Glomerular endothelial cell (primary cell): Measurements from ENCODE around the genes FAM166C and OST4.

GRCh38 chr2:26088961-26089409 is 55.1 kb downstream of the RAB10 start:
- RAMPAGE, long total RNA, result no peak

- RAMPAGE, long total RNA, result no peak
These were observed 64.5 kb downstream of the RAB10 start for GRCh38 chr2:26098323-26098778.

- RAMPAGE, long total RNA, result no peak
These were observed 1.2 kb upstream of the SELENOI start for GRCh38 chr2:26344612-26345255.

DNA sequence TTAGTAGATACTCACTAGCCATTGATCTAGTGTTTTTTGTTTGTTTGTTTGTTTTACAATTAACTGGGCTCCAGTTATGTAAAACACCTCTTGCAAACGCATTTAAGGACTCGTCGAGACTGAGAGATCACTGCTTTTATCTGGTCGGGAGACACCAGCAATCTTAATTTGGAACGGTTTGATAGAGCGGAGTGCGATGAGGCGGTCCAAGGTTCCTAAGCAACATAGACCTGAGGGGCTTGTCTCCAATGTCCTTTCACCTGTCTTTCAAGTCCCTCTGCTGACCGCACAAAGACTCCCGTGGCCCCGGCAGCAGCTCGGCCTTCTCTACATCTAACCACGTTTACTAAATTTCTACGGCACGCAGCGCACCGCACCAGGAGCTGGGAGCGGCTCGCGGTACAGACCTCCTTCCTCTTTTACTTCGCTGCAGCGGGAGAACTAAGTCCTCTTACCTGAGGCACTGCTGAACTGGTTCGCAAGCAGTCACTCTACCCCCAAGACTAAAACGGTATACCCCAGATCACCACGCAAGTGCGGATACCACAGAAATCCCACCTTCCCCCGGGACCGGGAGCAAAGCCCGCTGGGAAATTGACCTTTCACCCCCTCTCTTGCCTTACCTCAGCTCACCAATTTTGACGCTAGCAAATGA is 560 bp upstream of the SELENOI start:
- RAMPAGE, long total RNA, result no peak

DNA sequence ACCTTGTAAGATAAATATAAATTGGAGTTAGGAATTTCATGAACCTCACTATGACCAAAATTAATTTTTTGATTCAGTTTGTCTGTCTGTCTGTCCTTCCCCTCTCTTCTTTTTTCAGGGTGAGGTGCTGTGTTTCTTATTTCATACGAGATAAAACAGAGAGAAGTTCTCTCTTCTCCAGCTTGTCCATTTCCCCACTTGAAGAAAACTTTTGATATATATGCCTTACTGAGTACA is 11.9 kb upstream of the DRC1 start:
- RAMPAGE, long total RNA, result no peak

DNA sequence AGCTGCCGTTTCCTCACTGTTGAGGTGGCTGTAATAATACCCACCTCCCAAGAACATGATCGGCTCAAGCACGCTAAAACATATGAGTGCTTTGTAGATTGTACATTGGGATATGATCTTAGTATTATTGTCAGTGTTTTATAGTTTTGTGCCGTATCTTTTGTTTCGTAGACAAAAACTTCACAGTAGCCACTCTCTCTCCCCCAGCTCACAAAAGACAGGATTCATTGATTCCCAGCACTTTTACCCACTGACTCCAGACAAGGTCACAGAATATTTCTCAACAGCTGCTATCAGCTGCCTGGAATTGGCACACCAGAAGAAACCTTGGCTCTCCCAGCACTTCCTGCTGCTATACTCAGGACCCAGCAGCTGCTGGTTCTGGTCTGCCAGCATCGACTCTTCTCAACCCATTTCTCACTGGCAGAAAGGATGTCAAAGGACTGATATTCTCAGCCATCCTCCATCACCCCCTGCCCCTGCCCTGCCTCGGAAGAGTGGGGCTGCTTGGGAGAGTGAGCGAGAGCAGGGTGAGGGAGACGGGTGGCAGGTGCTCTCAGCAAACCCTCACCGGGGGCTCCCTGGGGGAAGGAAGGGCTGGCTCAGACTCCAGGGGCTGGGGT is 74.6 kb downstream of the OTOF start:
- RAMPAGE, long total RNA, result no peak

- RAMPAGE, long total RNA, result no peak
These were observed at the start of gene FAM166C for GRCh38 chr2:26562105-26562684. TSS of gene FAM166C (plus strand) at chr2:26562587.

GRCh38 chr2:26605212-26605750 is 35.9 kb downstream of the CIB4 start:
- RAMPAGE, long total RNA, result no peak

DNA sequence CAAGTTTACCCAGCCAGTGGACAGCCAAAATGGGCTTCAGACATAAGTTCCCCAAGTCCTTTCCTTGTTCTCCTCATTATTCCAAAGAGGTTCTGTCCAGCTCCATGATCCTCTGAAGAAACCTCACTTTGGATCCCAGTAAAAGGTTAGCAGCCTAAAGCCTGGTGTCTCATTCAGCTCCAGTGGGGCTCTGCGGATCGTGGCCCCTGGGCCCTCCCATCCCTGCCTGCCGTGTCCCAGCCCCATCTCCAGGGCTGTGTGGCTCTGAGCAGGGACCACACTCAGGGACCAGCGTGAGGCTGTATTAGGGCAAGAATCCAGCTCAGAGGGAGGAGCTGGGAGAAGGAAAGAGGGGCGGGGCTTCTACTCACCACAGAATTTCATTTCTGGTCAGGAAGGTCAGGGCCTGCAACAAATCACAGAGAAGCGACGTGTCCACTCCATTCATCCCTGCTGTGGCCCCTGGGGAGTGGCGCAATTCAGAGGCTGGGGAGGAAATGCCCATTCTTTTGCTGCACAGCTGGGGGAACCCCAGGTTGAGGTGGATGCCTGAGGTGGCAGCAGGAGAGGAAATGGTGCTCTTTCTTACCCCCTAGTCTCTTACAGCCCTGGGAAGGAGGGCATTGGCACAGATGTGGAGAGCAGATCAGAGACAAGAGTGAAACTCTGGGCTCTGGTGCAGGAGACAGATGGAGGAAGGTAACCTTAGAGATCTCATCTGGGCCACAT is 840 bp downstream of the CIB4 start:
- RAMPAGE, long total RNA, result no peak

GRCh38 chr2:26736447-26736865 is 27.6 kb upstream of the SLC35F6 start:
- RAMPAGE, long total RNA, result no peak

DNA sequence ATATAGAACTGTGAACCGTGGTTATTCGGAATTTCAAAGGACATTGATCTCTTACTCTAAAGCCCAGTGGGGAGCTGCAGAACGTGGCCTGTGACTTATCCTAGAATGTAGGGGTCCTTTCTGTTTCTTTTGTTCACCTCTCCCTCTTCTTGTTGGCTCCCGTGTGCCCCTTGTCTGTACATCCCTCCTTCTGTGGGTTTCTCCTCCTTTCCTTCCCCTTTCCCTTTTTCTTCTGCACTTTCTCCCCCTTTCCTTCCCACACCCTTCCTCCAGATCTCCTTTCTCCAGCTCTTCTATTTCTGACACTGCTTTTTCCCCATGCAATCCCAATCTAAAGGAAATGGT is 35.5 kb upstream of the MAPRE3 start:
- RAMPAGE, long total RNA, result no peak

DNA sequence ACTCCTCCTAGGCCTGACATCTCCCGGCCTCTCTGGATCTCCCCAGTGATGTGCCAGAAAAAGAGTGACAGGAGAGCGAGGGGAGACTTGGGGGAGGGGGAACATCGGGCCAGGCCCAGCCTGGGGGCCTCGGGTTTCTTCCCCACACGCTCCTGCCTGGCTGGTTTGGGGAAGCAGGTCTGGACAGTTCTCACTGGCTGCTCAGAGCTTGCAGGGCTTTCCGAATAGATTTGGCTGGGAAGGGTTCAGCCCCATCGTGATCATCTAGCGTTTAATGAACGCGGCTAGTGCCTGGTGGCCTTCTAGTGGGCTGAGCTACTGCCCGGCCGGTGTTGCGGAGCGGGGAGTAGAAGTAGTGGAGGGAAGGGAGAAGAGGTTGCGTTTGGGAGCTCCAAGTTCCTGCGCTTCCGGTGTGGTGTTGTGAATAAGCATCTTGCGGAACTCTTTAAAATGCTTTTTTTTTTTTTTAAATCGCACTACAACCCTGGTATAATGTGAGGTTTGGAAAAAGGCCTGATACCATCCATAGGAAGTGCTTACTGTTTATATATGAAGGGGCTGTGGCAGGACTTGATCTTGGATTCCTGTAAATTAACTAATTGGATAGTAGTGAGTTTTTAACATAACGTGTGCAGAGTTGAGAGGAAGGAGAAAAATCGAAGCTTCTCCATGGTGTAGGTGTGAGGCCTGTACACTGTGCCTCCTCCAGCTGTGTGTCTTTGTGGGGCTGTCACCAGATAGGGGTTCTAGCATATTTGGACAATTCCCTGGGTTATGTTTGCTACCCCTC is 924 bp downstream of the MAPRE3 start:
- RAMPAGE, long total RNA, result no peak

DNA sequence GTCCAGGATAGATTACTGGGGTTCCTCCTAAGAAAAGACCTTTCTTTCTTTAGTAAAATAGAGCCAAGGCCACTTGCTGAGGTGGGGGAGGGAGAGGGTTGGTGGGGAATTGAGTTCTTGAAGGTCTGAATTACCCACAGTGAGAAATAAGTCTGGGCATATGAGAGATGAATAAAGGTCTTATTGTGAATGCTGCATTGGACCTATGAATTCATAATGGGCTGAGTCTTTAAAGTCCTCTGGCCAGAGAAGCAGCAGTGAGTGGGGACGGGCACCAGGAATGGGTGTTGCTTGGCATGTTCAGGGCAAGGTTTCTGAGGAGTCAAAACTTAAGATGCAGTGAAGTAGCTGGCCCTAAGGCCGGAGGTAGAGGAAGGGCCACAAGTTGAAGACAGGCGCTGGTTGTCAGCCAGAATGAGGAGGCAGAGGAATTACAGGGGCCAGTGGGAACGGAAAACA is 10.6 kb downstream of the MAPRE3 start:
- RAMPAGE, long total RNA, result no peak

GRCh38 chr2:27041411-27042559 is 9.0 kb downstream of the TMEM214 start:
- RAMPAGE, long total RNA, result no peak

DNA sequence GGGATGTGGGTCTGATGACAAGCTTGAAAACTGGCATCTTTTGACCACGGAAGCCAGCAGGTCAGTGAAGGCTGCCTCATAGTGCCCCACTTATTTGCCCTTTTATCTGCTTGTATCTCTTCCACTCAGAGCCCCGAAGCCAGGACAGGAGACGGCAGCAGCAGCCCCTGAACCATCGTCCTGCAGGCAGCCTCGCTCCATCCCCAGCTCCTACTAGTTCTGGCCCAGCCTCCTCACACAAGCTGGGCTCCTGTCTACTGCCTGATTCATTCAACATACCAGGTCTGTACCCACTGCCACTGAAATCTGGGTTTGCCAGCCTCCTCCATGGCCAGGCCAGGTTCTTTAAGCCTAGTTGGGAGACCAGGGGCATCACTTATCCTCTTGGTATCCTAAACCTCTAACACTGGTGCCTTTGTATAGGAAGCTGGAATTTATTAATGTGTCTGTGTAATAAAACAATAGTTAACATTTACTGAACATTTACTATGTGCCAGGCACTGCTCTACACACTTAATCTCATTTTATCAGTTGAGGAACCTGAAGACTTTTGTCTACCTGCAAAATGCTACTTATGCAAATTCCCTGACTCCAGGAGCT is 4.0 kb downstream of the OST4 start:
- RAMPAGE, long total RNA, result no peak

- RAMPAGE, long total RNA, result no peak
These were observed 373 bp downstream of the OST4 start for GRCh38 chr2:27071015-27071546.

GRCh38 chr2:27071547-27071968 is at the start of gene OST4:
TSS of gene OST4 (minus strand) at chr2:27071654.
- RAMPAGE, long total RNA, result start-site peak on the minus strand at chr2:27071596-27071690, 32,334 and 11,940 reads in 2 replicates

DNA sequence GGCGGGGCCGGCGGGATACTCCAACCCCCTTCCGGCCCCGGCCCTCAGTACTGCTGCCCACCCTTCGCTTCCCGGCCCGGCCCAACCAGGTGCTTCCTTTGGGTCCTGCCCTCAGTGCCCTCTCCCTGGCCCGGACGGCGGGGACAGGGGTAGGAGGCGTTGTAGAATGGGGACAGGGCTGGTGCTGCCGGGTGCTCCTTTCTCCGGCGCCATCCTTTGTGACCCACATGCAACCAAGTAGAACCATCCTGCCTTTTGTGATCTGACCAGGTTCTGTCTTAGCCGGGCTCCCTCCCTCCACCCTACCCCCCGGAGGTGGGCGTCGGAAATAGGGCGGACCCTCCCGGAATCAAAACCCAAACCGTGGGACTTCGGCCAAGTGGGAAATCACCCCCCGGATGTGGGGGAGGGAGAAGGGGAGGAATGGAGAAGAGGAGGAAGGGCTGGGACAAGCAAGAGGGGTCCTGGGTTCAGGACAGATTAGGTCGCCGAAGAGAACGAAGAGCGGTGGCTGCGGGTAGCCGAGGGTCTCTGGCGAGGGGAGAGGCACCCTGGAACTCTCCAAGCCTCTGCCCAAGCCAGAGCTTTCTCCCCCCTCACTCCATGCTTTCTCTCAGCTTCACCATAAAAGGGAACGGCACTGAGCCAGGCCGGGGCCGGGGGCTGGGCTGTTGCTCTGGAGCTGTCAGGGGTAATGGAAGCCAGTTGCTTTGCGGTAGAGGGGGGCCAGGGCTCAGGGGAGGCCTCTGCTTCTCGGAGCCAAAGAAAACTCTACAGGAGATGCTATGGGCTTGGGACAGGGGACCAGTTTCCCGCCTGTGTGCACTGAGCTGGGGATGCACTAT is 737 bp upstream of the OST4 start:
- RAMPAGE, long total RNA, result no peak

DNA sequence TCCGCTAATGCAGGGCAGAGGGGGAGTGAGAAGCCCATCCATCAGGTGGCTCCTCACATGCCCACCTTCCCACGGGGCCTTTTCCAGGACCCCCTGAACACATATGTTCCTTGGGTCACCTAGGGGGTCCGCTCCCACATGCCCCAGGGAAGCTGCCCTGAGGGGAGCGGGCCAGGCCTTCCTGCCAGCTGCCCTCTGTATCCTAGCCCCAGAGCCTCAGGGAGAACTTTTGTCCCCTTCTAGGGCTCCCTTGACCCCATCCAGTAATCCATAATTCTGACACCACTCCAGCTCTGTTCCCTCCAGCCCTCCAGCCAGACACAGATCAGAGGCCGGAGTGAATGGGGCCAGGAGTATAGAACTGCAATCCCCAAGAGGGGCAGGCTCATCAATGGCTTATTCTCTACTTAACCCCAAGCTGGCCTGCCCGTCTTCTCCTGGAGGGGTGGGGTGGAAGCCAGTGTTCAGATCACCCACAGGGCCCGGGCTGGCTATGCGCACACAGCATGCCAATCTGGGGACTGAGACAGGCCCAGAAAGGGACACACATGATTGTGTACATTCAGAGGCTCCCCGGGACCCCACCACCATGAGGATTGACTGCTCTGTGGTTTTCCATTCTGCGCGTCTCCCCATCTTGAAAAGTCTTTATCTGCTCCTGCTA is 1.0 kb downstream of the EMILIN1 start:
- RAMPAGE, long total RNA, result no peak

DNA sequence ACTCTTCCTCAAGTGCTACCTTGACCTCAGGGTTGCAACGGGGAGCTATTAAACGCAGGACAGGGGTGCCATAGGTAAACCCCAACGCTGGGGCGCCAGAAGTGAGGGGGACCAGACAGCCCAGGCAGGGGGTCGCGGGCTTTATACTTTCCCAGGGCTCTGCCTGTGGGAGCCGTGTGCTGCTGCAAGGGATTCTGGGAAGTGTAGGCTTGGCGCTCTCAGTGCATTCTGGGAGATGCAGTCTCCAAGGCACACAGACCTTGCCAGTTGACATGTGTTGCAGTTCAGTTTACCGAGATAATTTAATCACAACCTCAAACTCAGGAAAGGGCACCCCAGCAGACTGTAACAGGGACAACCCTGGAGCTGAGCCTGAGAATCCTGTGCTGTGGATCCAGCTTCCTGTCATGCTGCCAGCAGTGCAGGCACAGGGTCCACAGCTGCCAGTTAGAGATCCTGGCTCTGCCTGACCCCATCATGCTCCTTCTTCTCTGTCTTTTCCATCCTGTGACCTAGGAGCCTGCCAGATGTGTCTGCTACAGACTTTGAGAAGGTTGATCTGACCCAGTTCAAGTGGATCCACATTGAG is 9.7 kb downstream of the KHK start:
- RAMPAGE, long total RNA, result no peak